Foreskin keratinocyte (primary cell): ENCODE measurements around a stretch of chr14.

DNA sequence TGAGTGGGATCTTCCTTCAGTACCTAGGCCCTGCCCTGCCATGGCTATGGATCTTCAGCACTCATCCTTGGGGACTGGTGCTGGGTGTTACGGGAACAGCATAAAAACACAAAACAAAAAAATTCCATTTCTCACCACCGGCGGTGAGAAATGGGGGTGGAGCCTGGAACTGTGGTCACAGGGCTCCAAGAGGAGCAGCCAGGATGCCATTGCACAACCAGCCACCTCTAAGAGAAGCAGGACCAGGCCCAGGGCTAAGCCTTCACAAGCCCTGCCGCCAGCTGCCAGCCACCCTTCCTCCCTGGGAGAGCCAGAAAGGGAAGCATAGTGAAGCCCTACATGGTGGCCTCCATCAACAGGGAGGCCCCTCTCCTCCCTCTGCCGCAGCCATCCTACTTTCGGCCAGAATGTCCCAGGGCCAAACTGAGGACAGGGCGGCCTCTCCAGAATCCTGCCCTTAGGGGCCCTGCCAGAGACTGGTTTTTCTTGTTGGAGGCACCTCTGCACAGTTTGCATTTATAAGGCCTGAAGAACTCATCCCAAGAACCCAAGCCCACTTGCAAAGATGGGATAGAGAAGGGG lies 76.5 kb downstream of the VCPKMT start:
- RAMPAGE, total RNA: no peak

- RAMPAGE, total RNA: no peak
Observed at GRCh38 chr14:50201956-50202316, 29.4 kb downstream of the SOS2 start.

DNA sequence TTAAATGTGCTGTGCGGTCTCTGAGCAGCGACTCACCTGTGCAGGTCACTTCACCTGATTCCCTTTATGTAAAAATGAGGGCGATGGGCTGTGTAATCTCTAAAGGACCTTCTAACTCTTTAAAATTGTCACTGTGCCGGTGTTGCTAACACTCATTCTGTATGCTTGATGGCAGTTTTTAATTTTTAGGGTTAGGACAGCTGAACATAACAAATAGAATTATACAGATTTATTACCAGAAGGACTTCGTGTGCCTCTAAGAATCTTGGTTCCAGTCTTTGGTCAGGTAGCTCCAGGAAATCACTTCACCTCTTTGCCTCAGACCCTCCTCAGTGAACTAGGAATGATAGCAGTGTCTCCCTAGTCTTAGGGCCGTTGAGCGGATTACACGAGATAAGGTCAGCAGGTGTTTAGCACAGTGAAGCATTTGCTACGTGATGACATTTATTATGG lies 919 bp downstream of the DMAC2L start:
- RAMPAGE, total RNA: no peak

- RAMPAGE, total RNA: no peak
Observed at GRCh38 chr14:50418908-50419470, 22.3 kb upstream of the CDKL1 start.

DNA sequence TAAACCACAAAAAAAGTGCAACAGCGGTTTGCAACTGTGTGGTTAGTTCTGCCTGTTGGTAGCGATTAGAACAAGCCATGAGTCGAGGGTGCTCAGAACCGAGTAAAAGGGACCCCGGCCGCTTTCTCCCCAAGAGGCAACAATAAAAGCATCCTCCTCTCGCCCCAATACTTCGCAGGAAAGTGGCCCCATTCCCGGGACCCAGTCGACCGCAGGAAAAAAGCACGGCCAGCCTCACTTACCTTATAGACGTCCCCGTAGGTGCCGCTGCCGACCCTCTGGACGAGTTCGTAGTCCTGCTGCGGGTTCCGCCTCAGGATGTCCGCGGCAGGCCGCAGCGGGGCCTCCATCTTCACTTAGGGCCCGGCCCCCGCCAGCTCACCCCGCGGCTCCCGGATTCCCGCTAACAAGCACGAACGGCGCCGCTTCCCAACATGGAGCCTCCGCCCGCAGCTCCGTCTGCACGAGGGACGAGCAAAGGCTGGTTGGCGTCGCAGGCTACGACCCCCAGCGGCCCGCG lies 609 bp downstream of the MAP4K5 start:
- RAMPAGE, total RNA: no peak

GRCh38 chr14:50658070-50658573 lies 10.0 kb downstream of the SAV1 start:
- RAMPAGE, total RNA: no peak

DNA sequence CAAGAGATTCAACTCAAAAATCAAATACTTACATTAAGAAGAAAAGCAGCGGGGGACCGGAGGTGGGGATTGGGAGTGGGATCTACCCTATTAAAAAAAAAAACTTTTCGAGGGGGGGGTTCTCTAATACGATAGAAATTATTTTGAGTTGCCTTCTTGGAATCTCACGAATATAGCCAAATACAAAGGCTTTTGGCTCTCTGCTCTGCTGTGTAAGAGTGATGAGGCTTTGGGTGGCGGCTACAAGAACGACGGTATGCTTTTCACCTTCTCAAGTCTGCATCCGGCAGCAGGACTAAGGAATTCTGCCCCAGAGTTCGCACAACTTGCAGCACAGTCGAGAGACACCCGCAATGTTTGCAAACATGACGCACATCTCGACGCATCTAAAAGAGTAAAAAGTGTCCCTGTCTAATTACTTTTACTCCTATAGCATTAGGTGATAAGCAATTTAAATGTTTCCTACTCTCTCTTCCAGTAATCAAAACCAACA lies 945 bp downstream of the SAV1 start:
- RAMPAGE, total RNA: no peak

GRCh38 chr14:50757066-50757974 lies 73.6 kb downstream of the NIN start:
- RAMPAGE, total RNA: no peak

DNA sequence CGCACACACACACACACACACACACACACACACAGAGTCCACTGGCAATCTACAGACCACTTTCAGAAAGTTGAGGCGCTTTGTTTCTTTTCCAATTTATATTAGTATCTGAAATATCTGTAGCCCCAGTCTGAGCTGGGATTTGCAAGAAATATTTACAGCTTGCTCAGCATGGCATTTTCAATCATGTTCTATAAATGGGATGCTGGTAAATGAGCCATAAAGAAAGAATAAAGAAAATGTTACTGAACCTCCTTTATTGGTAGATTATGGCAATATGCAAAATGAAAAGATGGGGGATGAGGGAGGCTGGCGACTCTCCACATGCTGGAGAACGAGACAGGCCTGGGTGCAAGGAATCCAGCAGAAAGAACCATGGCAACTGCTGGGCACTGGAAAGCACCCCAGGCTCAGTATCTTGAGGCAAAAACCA lies 39.1 kb downstream of the NIN start:
- RAMPAGE, total RNA: no peak

GRCh38 chr14:50821583-50822561 lies 9.1 kb downstream of the NIN start:
- RAMPAGE, total RNA: no peak

DNA sequence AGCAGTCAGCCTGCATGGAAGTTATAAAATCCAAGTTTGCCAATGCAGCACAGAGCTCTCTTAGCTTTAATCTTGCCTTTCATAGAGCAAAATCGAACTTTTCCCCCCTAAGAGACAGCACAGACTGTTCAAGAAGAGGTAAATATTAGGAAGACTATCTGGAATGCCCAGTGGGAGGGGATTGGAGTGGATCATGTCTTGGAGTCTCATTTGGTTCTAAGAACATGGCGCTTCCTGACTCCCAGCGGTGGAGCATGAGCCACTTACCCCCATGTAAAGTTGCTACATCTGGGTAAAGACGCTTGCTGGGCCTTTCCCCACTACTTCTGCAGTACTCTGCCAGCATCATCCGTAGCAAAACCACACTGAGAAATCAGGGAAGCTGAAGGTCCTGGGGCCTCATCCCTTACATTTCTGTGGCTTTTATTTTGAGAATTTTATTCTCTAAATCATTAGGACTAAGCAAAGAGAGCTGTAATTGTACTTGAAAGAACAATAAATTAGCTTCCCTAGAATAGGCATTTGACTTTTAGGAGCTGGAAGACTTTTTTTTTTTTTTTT lies 20.8 kb downstream of the GNG2 start:
- RAMPAGE, total RNA: no peak

DNA sequence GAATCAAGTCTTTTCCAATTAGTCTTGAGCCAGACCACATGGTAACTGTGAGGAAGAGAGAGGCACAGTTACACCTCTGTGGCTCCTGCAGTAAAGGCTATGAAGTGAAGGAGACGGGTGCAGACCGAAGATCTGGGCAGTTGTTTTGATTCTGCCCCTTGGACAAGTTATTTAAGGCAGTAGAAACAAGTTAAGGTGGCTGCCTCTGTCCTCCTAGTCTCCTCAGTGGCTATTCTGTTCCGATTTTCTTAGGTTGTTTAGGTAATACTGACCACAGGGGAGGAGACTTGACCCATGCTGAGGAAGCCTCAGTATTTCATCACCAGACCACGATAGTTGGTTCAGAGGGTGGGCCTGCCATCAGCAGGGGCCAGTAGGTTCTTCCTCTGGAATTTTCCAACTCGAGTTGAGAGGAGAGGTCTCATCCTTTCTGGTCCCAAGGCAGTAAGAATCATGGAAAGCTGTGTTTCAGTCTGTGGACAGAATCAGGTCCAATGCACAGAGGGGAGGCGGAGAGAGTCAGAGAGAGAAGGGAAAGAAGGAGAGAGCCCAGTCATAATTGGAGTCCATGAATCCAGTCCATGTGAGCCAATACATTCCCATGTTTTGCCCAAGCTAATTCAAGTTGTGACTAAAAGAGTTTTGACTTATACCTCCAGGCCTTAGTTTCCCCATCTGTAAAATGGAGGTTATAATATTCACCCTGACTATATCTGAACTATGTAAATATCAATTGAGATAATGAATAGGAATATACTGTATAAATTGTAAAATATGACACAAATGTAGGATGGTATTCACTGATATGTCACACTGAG lies 24.3 kb downstream of the GNG2 start:
- RAMPAGE, total RNA: no peak

DNA sequence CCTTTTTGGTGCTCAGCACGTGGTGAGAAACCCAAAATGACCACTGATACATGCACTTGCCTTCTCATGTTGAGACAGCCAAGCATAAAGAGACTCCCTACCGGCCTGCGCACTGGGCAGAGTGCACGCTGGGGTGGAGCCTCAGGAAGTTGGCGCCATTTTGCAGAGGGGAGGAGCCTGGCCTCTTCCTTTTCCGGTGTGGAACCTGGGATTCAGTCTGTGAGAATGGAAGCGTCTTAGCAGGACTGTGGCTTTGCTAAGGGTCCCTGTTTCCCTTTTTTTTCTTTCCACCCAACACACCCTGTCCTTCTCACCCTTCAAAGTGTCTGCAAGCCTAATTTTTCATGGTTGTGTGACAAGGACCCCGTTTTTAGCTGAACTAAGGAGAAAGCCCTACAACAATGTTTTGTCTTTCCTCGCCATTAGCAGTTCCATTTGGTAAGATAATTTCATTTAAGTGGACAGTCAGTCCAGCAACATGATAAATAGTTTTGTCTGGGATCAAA lies 62.8 kb upstream of the RTRAF start:
- RAMPAGE, total RNA: no peak

- RAMPAGE, total RNA: no peak
Observed at GRCh38 chr14:51932653-51933106, 56.7 kb upstream of the RTRAF start.

DNA sequence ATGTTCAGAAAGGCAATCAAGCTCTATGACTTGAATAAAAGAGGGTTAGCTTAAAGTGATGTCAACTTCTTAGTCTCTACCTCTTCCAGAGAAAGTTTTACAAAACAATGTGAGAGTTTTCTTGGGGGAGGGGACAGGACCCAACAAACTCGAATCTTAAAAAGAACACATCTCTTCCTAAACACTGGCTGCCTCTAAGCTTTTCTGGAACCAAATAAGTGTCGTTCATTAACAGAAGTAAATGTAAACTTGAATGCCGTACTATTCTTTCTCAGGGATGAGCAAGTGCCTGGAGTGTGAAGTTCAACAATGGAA lies 23.9 kb downstream of the RTRAF start:
- RAMPAGE, total RNA: no peak

GRCh38 chr14:52045142-52045491 lies 23.7 kb downstream of the NID2 start:
- RAMPAGE, total RNA: no peak

GRCh38 chr14:52052478-52052928 lies 16.4 kb downstream of the NID2 start:
- RAMPAGE, total RNA: no peak

- RAMPAGE, total RNA: no peak
Observed at GRCh38 chr14:52069139-52069300, 161 bp upstream of the NID2 start.

- RAMPAGE, total RNA: no peak
Observed at GRCh38 chr14:52271560-52271851, 4.0 kb downstream of the PTGDR start.

DNA sequence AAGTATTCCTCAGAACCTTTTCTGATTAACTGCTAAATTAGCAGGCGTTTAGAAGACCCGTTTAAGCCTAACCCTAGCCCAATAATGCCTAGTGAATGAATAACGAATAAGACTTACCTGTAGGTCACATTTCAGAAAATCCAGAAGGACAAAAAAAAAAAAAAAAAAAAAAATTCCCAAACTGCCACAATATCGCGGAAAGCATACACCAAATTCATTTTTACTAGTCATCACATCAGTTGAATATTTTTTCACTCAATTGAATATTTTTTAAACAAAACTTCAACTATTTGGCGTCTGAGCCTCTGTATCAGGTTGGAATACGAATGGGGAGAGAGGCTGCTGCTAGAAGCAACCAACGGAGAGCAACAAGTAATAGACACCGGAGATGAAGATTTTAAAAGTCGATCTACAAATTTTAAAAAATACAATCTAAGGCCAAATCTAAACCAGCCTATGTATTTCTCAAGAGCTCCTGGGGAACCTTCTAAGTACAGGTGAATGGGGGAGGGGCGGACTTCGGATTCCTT lies 1.5 kb downstream of the GNPNAT1 start:
- RAMPAGE, total RNA: no peak